Type B pancreatic cell (in vitro differentiated cells): ENCODE results near the genes IPO4, NFATC4, KHNYN and FOXG1.

GRCh38 chr14:24188478-24189292 lies at the start of gene IPO4:
IPO4 (minus strand) TSS chr14:24188816.
- PRO-cap: bidirectional peak, plus-strand start at chr14:24188815, minus-strand start at chr14:24188797

DNA sequence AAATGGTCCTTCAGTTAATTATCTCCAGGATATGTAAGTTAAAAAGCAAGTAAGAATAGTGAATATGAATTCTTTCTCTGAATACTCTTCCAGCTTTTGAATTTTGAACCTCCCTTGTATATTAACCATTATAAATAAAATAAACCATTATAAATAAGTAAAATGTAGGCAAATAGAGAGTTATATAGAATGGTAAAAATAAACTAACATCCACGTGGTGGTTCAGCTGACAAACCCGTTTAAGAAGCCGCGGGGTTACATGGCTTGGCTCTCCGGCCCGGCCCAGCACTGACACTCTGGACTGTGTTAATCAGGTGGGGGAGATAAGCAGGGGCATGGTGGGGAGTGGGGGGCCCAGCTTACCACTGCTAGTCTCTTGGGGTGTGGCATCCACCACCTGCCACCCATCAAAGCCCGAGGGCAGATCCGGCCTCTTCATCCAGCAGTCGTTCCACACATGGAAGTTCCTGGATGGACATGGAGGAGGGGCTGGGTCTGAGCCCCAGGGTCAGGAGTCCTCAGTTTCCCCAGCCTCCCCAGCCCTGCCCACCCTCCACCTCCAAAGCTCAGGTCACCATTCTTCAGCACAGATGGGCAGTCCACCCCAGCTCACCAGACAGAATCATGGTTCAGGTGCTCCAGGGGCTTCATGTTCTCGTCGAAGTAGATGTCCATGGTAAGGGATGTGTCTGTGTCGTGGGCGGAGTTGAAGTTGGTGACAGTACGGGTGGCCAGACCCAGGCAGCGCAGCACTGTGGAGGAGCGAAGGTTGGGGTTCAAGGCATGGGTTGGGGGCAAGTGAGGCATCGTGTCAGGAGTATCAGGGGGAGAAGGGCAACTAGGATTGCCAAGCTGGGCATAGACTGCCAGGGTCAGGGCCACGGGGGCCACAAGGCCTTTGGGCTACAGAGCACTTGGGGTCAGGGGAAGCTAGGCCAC lies 4.8 kb downstream of the TGM1 start:
- PRO-cap: no peak

- PRO-cap: no peak
Observed at GRCh38 chr14:24273845-24274585, 2.6 kb upstream of the RABGGTA start.

- PRO-cap: no peak
Observed at GRCh38 chr14:24309178-24309727, 687 bp upstream of the LTB4R2 start.

DNA sequence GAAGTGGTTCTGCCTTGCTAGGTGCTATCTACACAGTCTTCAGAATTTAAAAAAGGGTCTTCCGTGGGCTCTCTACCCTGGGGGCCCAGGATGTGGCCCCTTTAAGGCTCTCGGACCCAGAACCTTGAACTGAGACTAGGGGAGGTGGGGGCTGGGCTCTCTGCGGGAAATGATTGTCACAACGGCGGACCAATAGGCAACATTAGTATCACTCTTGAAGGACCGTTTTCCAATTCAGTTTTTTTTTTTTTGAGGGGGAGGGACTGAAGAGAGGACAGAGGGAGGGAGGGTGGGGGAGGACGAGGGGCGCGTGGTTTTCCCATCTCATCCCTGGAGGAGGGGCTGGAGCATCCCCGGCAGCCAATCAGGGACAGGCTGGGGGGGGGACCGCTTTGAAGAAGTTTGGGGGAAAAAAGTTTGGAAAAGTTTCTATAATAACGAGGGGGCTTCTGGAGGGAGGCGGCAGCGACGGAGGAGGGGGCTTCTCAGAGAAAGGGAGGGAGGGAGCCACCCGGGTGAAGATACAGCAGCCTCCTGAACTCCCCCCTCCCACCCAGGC lies at the start of gene NFATC4:
NFATC4 (plus strand) TSS at position 430 of the 559 bp plus-strand sequence.
- PRO-cap: no peak

DNA sequence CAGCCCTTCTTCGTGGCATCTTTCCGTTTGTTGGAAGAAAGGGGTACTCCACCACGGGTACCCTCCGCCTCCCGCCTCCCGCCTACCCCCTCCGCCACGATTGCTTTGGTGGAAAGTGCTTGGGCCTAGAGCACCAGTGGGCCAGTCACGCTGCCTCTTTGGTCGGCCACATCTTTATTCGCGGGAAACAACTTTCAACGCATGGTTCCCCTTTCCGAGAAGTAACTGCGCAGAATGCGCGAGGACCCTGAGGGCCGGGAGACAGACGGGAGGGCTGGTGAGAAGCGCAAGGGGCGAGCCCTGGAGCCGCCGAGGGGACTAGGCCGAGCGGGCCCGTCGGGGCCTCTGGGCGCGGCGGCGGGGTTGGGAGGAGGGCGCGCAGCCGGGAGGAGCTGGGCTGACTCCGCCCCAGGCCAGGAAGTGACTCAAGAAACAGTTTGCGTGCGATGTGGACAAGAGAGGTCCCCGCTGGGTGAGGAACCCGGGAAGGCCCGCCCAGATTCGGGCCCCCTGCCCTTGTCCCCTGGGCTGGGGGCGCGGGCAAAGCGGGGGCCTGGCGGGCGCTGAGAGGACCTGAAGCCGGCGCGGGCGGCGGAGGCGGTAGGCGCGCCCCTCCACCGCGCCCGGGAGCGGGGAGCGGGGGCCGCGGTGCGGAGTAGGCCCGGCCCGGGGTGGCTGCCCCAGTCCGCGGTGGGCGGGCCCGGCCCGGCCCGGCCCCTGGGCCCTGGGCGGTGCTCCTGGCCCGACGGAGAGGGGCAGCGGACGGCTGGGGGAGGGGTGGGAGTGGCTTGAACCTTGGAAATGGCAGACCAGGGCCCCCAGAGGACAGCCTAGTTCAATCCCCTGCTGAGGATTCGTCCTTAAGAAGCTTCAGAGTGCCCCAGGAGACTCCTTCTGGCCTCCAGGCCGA lies at the start of gene KHNYN:
KHNYN (plus strand) TSS at position 435 of the 910 bp plus-strand sequence.
- PRO-cap: unidirectional peak, plus-strand start at position 260 of the sequence; bidirectional peak, plus-strand start at position 435 of the sequence, minus-strand start at position 347 of the sequence

GRCh38 chr14:24432405-24433581 lies 3.0 kb downstream of the KHNYN start:
- PRO-cap: no peak

DNA sequence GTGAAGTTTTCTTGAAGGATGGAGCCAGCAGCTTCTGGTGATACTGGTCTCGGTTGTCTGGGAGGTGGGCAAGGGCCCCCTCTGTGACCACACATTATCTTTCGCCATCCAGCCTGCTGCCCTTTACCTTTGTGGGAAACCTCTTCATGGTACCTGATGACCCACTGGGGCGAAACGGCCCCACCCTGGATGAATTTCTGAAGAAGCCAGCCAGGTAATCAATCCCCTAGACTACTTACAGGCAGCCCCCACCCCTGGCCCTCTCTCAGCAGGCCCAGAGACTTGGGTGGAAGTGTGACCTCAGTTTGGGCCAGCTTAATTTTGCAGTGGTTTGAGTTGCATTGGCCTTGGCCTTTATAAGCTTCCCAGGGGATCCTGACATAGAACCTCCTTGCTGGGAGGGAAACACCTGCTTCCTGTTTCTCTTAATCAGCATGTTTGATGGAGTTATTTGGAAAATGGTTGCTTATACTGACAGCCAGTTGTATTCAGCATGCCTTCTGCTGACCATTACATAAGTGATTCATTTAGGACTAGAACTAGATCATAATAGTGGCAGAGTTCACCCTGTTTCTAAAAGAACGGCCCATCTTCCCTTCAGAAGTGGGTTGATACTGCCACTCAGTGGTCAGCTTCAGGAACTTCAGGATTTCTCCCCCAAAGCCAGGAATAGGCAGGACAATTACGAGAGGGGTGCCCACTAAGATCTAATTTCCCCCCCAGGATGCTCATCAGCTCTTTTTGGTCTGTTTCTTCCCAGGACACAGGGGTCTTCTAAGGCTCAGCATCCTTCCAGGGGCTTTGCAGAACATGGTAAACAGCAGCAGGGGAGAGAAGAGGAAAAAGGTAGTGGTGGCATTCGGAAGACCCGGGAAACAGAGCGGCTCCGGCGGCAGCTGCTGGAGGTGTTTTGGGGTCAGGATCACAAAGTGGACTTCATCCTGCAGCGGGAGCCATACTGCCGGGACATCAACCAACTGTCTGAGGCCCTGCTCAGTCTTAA lies 6.0 kb downstream of the SDR39U1 start:
- PRO-cap: no peak

GRCh38 chr14:24458592-24458911 lies 16.0 kb upstream of the SDR39U1 start:
- PRO-cap: no peak

- PRO-cap: no peak
Observed at GRCh38 chr14:24856858-24857301, 193.1 kb downstream of the STXBP6 start.

GRCh38 chr14:26597105-26597965 lies 498 bp downstream of the NOVA1 start:
- PRO-cap: no peak

DNA sequence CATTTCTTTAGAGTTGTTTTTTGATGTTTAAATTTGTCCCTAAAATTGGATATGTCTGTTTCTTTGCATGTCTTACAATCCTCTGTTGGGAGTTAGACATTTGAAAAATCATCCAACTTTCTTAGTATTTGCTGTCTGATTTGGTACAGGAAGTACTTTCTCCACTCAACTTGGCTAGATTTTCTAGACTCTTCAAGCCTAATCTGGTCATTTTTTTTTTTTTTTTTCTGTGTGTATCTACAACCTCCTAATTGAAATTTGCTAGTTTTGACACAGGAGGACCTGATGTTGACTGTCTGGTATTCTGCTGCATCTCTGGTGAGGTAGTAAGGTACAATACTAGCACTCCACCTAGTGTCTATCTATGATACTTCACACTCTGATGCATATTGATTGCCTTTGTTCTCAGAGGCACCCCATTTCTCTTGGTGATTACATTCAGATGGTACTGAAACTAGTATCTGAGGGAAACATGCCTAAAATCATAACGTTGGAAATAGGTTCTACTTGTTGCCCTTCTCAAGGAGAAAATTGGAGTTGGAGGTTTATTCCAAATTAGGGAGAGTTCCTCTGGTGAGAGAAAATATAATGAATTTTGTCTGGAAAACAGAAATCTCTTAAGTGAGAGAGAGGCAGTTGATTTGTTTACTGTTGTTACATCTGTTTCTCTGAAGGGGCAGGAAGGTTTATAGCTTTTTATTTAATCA lies 930.5 kb upstream of the NOVA1 start:
- PRO-cap: no peak

DNA sequence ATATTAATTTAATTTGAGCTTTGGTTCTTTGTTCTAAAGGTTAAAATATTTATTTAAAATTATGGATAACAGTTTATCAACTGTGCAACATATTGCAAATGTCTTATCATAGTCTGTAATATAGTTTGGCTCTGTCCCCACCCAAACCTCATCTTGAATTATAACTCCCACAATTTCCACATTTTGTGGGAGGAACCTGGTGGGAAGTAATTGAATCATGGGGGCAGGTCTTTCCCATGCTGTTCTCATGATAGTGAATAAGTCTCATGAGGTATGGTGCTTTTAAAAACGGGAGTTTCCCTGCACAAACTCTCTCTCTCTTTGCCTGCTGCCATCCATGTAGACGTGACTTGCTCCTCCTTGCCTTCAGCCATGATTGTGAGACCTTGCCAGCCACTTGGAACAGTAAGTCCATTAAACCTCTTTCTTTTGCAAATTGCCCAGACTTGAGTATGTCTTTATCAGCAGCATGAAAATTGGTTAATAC lies 931.1 kb upstream of the NOVA1 start:
- PRO-cap: no peak

GRCh38 chr14:28038257-28038527 lies 728.4 kb upstream of the FOXG1 start:
- PRO-cap: no peak

DNA sequence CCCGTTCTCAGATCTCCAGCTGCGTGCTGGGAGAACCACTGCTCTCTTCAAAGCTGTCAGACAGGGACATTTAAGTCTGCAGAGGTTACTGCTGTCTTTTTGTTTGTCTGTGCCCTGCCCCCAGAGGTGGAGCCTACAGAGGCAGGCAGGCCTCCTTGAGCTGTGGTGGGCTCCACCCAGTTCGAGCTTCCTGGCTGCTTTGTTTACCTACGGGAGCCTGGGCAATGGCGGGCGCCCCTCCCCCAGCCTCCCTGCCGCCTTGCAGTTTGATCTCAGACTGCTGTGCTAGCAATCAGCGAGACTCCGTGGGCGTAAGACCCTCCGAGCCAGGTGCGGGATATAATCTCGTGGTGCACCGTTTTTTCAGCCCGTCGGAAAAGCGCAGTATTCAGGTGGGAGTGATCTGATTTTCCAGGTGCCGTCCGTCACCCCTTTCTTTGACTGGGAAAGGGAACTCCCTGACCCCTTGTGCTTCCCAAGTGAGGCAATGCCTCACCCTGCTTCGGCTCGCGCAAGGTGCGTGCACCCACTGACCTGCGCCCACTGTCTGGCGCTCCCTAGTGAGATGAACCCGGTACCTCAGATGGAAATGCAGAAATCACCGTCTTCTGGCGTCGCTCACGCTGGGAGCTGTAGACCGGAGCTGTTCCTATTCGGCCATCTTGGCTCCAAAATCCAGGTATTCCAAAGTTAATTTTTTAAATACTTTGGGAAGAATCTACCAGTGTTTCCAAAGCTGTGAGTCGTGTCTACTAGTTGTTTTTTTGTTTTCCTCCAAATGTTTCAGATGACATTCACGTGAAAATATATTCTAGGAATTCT lies 448.5 kb upstream of the FOXG1 start:
- PRO-cap: no peak

DNA sequence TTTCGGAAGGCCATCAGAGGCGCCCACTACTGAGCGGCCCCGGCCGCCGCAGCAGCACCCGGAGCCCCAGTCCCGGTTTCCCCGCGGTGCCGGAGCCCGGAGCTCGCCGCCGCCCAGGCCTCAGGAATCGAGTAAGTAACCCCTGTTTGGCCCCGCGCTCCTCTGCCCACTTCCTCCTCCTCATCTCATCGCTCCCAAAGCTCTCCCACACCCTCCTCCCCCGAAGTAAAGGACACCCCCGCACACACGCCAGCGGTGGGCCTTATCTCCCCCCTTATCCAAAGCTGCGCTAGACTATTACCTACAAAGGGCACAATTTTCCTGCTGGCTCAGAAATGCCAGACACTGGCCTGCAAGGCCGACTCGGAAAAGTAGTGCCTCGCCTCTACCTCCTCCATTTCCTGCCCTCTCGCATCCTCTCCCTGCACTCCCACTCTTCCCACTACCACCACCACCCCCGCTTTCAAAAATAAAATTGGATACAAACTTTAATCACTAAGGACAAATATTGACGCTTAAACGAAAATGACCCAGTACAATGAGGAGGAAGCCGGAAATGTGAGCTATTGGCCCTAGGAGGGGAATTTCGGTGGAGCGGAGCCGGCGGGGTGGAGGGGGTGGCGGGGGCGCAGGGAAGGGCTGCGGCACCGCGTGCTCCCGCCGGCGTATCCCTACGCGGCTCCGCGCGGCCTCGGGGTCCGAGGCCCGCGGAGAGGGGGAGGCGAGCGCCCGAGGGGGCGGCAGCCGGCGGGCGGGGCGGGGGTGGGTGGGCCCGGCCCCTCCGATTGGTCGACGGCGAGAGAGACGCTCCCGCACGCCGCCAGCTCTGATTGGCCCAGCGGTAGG lies 481 bp upstream of the FOXG1 start:
- PRO-cap: no peak

DNA sequence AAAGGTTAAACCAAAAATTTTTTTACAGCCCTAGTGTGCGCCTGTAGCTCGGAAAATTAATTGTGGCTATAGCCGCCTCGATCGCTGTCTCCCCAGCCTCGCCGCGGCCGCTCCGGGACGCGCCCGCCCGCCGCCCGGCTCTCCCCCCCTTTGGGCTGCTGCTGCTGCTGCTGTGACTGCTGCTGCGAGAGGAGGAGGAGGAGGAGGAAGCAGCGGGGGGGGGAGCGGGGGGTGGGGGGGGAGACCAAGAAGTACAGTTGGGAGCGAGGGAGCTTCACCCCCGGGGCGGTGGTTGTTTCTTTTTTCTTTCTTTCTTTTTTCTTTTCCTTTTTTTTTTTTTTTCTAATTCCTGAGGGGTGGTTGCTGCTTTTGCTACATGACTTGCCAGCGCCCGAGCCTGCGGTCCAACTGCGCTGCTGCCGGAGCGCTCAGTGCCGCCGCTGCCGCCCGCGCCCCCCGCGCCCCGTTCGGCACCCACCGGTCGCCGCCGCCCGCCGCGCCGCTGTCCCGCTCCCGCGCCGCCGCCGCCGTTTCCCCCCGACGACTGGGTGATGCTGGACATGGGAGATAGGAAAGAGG lies at the start of gene FOXG1:
FOXG1 (plus strand) TSS at position 59 of the 579 bp plus-strand sequence.
- PRO-cap: no peak

DNA sequence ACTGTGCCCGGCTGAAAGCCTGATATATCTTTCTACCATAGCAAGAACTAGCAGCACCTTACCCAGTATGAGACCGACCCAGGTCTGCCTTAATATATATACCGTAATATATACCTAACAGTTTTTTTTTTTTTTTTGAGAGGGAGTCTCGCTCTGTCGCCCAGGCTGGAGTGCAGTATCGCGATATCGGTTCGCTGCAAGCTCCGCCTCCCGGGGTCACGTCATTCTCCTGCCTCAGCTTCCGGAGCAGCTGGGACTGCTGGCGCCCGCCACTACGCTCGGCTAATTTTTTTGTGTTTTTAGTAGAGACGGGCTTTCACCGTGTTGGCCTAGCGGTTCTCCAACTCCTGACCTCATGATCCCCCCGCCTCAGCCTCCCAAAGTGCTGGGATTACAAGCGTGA lies 63.4 kb downstream of the FOXG1 start:
- PRO-cap: no peak

- PRO-cap: no peak
Observed at GRCh38 chr14:29638238-29639029, 289.2 kb downstream of the PRKD1 start.

DNA sequence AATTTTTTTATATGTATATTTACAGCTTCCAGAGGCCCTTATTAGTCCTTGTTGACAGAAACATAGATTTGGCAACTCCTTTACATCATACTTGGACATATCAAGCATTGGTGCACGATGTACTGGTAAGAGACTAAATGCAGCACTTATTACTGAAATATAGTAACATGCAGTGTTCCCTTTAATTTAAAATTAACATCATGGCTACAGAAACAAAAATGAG lies 31.3 kb downstream of the SCFD1 start:
- PRO-cap: no peak